Measurements from ENCODE around the genes KNL1, RMDN3, C15orf62 and SPINT1.

DNA sequence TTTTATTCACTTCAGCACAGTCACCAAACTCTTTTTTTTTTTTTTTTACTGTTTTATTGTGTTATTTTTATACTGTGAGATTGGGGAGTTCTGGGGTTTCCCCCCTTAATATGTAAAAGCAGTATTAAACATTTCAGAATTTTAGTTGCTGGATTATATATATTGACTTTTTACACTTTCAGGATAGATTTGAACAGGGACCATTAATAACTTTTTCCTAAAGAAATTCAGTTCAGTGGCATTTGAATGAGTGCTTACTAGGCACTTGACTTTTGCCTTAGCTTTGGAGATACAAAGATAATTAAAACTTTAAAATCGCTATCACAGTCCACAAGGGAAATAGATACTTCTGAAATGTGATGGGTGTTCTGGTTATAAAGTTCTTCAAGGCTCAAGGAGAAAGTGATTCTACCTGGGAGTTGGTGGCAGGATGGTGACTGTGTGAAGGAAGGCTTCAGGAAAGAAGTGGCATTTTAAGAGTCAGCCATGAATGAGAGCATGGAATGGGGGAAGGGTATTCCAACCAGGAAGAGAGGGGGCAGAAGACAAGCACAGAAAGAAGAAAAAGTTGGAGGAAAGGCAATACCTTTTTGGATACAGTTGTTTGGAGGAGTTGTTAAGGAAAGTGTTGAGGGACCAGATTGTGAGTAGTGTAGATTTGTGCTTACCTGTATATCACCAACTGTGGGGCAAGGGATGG lies 9.5 kb downstream of the SPRED1 start:
- PRO-cap = no peak

- PRO-cap = no peak
Measured at GRCh38 chr15:38557704-38558377, 6.8 kb downstream of the RASGRP1 start.

DNA sequence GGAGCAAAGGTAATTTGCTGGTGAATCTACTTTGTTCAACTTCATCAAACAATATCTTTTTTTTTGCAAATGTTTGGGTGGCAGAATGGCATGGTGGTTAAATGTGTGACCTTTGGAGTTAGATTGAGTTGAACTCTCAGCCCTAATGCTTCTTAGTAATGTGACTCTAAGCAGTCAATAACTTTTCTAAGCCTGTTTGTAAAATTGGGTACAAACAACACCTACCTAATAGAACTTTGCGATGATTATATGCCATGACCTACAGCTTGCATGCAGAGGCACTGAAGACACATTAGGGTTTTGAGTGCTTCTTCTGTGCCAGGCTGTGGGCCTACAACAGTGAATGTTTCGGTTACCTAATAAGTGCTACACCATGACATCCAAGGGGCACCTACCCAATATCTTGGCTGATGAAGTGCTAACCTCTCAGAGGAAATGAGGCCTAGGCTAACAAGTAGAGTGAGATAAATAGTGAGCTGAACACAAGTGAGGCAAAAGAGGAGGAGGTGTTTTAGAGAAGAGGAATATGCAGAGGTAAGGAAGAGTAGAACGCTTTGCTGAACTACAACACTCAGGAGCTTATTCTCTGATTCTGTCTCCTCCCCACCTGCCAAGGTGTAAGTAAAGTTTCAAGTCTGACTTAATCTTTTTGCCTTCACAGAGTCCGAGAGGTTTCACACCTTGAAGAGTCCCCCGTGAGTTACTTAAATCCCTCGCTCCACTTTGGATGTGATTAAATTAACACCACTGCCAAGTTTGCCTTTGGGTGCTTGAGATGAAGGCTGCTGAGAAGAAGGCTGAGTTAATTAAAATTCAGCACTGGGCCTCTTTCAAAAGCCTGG lies 12.2 kb upstream of the RASGRP1 start:
- PRO-cap = no peak

DNA sequence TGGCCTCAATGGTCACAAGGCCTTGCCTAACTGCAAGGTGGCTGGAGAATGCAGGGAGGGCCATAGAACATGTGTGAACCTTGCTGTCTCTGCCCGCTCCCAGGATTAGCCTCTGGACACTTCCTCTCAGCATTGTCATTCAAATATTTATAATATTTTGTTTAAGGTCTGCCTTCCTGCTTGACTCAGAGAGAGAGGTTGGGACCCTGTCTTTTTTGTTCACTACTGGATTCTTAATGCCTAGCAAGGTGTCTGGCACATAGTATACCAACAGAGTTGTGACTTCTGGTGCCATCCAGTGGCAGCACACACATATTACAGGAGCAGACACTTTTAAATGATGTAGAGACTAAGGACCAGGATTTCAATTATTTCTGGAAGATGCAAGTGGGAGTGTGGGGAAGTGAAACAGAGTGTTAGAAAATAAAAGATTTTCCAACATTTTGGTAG lies 118.9 kb upstream of the RASGRP1 start:
- PRO-cap = no peak

- PRO-cap = no peak
Measured at GRCh38 chr15:38828448-38828845, 263.8 kb upstream of the RASGRP1 start.

DNA sequence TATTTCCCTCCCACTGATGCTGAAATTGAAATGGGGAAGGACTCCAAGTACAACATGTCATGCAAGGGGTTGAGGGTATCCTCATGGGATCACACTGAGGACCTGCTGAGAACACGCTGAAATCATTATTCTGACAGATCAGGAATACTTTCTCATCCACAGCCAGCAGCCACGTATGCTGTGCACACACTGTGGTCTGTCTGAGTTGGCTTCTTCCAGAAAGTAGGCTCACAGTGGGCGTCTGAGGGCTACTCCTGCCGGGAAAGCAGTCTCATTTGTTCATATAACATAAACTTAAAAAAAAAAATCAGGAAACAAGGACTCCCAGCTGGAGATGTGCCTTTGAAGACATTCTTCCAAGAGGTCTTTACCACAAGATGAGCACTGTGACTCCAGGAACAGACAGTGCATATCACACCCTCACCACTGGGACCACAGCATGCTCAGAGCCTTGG lies 300.4 kb upstream of the RASGRP1 start:
- PRO-cap = no peak

GRCh38 chr15:39581643-39582124 lies 805 bp downstream of the THBS1 start:
- PRO-cap = no peak

DNA sequence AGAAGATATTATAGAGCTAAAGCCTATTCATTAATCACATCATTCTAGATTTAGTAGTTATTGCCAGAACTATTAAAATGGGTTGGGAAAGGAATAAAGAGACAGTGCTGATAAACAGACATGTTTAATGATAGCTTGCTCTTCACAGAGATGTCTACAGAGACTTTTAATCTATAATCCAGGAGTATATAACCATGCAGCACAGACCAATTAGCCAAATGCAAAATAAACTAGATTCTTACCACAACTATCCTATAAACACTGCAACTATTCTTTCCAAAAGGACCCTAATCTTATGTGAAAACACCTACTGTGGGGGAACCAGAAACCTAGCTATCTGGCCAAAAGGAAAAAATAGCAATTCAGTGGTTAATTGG lies 3.1 kb downstream of the SRP14 start:
- PRO-cap = no peak

- PRO-cap = no peak
Measured at GRCh38 chr15:40048901-40049298, 9.9 kb upstream of the SRP14 start.

DNA sequence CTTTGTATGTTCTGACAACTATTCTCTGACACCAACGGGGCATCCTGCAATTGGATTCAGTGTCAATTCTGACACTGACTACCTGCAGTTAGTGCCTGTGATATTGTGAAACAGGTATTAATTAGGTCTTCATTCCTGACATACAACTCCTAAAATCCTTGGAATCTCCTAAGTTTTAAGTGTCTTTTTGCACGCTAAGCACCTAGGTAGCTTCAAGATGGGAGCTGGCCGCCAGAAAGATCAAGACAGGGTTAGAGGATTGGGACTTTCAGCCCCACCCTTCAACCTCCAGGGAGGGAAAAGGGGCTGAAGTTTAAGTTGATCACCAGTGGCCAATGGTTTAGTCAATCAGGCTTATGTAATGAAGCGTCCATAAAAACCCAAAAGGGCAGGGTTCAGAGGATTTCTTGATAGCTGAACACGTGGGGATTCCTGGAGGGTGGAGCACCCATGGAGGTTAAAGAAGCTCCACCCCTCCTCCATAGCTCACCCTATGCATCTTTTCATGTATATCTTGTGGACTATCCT lies 12.6 kb upstream of the SRP14 start:
- PRO-cap = no peak

- PRO-cap = no peak
Measured at GRCh38 chr15:40324064-40325025, 853 bp downstream of the INAFM2 start.

DNA sequence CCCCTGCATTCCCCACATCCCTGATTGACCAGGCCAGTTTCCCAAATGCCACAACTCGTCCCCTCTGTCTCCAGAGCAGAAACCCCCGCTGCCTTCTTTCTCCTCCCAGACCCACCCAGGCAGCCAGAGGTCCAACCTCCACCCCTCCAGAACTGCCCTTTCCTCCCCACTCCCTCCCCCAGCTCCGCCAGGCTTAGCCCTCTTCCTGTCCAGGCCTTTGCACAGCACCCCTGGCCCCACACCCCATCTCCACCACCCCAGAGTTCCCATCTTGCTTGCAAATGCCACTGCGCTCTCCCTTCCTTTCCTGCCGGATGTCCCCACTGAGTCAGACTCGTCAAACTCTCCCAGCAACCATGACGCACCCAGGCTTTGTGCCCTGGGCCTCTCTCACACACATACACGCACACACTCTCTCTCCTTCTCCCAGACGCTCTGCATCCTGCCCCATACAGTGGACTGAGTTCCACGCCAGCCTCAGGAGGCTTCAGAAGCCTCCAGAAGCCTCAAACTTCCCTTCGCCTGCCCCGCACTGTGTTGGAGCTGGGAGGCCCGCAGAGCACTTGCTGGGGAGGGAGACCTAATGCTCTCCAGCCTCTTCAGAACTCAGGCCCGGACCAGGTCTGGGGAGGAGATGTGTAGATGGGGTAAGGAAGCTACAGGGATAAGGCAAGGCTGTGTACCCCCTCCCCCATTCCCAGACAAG lies 2.8 kb upstream of the CCDC9B start:
- PRO-cap = no peak

DNA sequence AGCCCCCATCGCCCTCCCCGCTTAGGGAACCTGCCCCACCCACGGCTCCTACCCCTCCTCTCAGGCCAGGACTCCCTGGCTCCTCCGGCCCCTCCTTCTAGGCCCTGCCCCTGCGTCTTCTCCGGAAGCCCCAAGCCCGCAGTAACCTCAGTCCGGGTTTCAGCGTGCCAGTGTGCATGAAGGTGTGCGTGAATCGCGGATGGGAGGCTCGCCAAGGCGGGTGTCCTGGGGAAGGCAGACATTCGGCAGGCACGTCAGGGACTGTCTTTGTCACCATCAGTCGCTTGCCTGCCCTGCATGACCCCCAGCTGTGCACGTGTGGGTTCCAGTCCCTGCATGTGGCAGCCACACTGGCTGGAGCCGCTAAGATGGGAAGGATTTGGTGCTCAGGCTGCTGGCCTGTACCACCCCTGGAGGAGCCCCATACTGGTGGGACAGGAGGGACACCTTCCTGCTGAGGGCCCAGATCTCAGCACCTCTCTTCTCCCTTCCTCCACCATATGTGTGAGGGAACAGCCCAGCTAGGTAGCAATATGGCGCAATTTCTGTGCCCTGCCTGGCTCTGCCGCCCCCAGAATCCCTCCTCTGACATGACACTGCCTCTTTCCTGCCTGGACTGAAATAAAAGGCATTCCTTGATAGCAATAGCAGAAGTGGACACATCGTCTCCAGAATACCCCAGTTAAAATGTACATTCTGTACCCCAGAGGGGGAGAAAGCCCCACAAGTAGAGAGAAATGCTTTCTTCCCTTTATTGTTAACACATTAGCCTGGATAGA lies 818 bp downstream of the DISP2 start:
- PRO-cap = no peak

DNA sequence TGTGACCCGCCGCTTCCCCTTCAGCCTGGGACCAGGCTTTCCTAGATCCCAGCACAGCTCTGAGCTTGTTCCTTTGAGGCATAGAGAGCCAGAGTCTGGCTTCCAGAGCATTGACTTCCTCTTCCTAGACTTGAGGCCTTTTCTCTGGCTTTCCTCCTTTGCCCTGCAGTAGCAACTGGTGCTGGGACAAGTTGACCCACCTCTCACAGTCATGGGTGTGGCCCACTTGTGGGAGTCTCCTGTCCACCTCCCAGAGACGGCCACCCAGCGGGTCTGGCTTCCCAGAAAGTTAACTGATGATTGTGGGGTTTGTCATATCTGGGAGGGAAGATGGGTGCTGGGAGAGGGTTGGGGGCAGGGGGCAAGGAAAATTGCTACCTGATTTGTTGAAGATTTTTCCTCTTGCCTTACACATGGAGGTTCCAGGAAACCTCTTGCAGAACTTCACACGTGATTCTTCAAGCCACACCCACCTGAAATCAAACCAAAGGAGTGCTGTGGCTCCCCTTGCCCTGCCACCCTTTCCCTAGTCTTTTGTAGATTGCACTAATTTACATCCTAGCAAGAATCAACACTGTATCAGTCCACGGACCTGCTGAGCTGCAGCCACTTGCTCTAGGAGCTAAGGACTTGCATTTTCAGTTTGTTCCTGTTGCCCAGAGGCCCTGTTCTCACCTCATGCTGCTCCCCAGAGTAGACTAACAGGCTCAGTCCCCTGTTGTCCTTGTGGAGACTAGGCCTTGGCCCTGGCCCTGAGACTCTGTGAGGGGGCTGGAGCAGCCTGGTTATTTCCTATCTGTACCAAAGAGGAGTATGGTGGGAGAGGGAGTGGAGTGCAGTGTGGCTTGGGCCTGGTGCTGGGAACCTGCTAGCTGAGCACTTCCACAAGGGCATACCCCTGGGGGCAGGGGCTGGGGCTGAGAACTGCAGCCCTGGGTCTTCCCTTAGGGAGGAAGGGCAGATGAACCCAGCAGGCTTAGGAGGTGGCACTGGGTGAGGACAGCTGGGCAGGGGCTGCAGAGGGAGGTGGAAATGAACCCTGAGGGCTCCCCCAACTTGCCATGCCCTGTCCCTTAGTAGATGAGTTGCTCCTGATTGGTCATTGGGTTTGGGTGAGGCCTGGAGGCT lies 3.9 kb upstream of the CHST14 start:
- PRO-cap = no peak

DNA sequence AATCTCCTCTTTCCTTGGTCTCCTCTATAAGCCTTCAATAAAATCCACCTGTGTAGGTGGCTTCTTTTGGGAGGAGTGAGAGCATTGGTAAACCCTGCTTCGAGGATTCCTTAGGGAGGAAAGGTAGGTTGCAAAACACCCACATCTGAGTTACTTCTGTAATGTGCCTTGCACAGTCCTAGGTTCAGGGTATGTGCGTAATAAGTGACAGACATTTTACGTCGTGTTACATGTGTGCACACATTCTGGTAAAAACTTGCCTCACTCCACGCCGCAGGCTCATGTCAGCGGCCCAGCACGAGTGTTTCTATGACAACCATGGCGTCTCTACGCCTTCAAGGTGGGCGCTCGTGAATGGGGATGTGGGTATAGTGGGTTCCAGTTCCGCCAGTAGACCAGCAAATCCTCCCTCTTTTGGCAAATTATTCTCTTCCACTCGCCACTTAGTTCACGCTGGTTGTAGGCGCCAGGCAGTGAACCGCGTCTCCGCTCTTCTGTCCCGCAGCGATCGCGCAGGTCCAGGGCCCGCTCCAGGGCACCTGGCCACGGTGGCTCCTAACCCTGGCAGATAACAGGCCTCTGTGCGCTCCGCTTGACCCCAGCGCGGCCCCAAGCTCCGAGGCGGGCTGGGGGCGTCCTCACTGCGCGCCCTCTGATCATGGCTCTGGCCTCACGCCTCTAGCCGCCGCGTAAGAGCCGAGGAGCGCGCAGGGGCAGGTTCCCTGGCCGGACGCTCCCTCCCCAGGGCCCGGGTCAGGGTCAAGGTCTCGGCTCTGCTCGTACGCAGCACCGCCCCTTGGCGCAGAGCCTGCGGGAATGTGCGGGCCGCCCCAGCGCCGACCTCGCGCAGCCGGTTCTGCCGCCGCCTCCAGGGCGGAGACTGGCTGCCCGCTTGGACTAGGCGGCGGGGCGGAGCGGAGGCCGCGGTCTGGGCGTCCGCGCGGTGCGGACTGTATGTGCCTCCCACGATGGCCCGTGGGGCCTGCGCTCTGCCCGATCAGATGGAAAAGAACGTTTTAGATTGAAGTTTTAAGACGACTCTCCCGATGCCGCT lies 40.5 kb downstream of the CHST14 start:
- PRO-cap = no peak

- PRO-cap = bidirectional peak, plus-strand start at chr15:40594264, minus-strand start at chr15:40593908; unidirectional peak, minus-strand start at chr15:40594707
Measured at GRCh38 chr15:40593611-40595017, at the start of gene KNL1. Gene KNL1, plus strand, starts transcription at chr15:40594249.

- PRO-cap = bidirectional peak, plus-strand start at chr15:40755429, minus-strand start at chr15:40755248
Measured at GRCh38 chr15:40755030-40755937, at the start of gene RMDN3. Gene RMDN3, minus strand, starts transcription at chr15:40755254.

DNA sequence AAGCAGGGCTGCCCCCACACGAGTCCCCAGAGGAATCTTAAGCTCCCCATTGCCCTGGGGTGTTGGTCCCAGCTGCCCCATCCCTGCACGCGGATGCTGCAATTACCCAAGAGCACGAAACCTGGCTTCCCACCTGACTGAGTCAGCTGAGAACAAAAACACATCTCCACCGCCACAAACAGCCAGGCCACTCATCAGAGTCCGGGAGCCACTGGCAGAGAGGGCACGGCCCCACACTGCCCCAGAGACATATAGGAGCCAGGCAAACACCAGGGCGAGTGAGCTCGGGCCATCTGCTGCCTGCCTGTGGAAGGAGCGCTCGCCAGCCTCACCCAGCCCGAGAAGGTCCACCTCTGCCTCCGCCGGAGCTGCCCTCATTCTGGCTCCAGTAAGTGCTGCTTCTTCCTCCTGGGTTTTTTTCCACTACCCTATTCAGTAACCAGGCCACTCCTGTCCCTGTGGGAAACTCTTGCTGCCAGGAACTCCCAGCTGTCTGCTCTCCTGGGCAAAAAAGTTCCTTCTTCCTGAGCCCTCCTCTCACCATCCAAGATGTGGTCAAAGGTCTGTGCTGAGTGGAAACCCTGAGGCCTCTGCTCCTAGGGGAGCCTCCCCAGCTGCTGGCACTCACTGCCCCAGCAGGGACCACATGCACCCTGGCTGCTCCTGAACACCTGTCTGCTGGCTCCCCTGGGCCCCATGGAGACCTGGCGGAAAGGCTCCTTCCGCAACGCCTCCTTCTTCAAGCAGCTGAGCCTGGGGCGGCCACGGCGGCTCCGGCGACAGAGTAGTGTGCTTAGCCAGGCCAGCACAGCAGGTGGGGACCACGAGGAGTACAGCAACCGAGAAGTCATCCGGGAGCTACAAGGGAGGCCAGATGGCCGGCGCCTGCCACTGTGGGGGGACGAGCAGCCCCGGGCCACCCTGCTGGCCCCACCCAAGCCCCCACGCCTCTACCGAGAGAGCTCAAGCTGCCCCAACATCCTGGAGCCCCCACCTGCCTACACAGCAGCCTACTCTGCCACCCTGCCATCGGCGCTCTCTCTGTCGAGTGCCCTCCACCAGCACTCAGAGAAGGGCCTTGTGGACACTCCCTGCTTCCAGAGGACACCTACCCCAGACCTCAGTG lies at the start of gene C15orf62:
C15orf62 (plus strand) TSS at position 181 of the 1,126 bp plus-strand sequence.
- PRO-cap = no peak

- PRO-cap = no peak
Measured at GRCh38 chr15:40808918-40809584, 1.8 kb upstream of the DNAJC17 start.

- PRO-cap = no peak
Measured at GRCh38 chr15:40843742-40844569, at the start of gene SPINT1. Gene SPINT1, plus strand, starts transcription at chr15:40844048.